ENCODE measurements around a stretch of chr2.

DNA sequence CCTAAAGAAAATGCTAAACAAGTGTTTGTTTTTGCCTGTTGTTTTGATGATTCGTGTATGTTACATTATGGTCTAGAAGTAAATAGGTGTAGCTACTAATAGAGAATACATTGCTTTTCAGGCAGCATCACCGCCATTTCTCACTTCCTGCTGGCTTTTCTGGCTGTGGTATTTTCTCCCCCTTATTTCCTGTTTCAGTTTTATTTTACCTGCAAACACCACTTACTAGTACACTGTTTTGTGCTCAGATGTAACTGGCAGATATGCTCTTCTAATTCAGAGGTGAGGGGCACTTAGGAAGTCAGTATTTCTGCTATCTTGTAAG lies 38.1 kb upstream of the SLC3A1 start:
- PRO-cap, result no peak

DNA sequence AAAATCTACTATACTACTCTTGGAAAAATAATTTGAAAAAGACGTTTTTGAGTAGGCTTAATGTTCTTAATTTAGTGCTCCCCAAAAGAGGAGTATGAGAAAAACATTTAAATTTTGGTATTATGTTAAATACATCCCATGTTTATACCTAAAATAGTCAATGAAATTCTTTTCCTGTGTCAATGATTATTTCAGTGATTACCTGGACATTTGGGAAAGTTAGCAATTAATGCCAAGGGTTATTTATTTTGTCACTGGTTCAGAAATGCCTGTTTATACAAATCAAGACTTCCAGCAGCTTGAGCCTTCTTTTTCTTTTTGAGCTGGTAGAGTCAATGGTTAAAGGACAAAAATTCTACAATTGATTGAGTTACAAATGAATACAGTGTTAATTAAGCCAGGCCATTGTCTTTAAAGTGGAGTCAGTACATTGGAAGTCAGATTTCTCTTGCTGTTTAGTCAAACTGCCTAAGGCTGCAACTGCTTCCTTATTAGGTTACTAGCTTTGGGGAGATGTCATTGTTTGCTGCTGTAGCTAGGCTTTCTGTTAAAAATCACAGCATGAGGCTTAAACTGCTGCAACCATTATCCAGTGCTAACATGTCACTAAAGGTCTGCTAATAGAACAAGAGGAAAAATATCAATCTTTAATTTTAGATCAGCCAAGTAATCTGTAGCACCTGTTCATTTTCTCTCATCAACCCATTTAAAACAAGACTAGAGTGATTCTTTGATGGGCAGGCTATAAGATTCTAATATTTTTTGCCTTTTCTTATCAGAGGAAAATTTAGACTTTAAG lies 182.5 kb downstream of the CAMKMT start:
- PRO-cap, result no peak

- PRO-cap, result no peak
Observed at GRCh38 chr2:44778272-44779346, 162.9 kb upstream of the SIX3 start.

GRCh38 chr2:44801327-44802425 lies 139.8 kb upstream of the SIX3 start:
- PRO-cap, result no peak

DNA sequence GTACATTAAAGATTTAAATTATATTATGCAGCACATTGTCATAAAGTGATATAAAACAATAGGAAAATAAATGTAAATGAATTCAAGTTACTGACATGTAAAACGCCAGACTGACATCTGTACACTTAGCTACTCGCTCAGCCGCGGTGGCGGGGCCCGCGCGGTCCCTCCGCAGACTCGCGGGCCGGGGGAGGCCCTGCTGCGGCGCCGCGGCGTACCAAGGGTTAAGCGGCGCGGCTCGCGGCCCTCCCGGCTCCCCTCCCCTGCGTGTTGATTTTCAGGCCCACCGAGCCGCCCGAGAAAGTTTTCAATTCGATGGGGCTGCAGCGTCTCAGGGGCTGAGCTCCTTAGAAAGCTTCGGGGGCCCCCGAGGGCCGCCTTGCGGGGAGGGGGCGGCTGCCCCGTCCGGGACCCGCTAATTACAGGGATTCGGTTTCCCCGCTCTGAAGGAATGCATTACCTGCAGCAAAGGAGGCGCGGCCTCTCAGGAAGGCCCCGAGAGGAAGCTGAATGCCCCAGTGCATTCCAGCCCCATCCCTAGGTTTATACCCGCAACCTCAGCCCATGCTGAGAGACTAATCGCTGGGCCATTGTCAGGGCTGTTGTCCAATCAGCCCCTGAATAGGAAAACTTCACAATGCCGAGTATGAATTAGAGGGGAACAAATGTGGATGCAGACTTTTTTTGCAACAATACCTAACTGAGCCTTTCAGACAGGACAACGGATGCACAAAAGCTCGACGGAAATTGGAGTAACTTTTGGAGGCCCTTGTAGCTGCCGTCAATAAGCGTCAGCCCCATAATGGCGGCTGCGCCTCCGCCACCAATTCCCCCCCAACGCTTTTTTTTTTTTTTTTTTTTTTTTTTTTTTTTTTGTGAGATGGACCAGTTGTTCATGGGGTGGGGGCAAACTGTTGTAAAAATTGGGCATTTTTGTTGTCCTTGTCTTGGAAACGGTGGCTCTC lies 138.8 kb upstream of the SIX3 start:
- PRO-cap, result no peak

DNA sequence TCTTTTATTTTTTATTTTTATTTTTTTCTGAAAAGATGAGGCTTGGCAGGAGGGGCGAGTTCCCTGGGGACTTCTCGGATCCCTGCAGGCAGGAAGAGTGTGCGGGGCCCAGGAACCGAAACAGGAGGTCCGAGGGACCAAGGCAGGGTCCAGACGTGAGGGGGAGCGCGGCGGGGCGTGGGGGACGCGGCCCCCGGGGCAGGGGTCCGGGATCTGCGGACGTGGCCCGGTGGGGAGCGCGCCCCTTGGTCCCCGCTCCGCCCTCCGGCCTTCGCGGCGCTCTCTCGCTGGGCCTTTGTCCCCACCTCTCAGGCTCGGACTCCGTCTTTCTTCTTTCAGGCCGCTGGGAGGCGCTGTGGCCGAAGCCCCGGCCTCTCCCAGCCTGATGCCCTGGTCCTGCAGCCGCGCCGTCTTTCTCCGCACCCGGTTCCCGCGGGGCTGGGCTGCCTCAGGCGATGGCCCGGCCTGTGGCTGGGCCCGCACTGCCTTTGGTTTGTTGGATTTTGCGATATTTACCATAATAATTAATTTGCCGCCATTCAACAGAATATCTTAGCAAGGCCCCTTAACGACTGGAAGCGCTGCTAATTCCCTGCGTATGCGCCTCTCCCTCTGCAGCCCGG lies 10.6 kb downstream of the SIX3 start:
- PRO-cap, result no peak

DNA sequence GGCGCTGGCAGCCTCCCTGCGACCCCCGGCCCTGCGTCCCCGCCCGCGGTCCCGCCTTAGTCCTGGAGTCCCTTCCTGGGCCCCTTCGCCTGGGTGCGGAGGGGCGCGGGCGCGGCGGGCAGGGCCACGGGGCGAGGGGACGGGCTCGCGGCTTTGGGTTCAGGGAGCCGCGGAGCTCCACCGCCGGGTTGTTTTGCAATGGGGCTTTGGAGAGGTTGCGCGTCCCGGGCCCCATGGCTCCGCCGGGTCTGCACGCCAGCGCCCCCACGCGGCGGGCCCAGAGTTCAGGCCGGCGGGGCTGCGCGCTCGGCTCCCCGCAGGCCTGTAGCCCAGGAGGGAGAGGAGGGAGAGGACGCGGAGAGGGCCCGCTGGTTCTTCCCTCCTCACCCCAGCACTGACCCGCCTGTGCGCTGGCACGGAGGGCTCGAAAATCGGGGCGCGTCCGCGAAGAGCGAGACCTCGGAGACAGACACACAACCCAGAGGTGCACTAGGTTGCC lies 4.8 kb upstream of the SIX2 start:
- PRO-cap, result bidirectional peak, plus-strand start at position 325 of the sequence, minus-strand start at position 200 of the sequence

DNA sequence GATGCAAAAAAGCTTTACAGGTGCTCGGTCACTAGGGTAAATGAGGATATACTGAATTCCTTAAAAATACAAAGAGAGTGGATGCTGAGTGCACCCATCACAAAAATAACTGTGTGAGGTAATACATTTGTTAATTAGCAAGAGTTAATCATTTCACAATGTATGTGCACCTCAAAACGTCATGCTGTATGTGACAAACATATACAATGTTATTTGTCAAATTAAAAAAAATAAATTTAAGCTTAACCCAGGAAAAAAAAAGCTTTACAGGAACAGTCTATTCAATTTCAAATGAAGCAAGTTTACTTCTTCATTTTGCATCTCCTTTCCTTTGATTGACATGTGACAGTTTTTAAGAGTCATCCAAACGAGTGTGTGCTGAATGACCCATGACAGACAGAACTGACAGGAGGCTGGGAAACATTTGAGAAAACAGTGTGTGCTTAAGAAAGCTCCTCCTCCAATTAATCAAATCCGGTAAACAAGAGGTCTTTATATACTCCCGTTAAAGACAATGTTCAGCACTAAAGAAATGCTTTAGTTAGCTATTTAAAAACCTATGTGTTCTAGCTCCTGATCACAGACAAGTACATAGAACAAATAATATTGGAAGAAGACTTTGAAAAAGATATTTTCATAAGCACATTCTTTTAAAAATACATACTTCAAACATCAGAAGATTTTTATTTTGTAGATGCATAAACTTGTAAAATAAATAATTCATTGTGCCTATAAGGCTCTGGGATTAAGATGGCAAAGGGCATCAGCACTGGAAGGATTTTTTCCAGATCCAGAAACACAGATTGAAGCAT lies 177.7 kb downstream of the SRBD1 start:
- PRO-cap, result no peak

GRCh38 chr2:45459015-45459488 lies 152.0 kb downstream of the SRBD1 start:
- PRO-cap, result no peak

DNA sequence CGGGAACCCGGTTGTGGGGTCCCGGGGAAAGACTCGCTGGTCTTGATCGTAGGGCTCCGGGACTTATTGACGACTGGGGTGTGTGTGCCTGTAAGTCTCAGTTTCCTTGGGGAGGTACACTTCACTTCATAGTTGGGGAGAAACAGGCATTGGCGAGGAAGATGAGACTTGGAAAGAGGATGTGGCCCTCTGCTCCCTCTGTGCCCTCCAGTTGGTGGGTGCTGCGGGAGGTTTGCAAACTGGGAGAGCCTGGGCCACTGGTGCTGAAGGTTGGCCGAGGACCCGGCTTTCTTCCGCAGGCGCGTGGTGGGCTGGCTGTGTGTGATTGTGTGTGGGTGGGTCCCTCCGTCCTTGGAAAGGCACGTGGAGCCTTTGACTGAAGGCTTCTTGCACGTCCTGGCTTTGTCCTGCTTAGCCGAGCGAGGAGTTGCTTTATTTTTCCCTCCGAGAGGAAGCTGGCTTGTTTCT lies 1.0 kb downstream of the PRKCE start:
- PRO-cap, result no peak

DNA sequence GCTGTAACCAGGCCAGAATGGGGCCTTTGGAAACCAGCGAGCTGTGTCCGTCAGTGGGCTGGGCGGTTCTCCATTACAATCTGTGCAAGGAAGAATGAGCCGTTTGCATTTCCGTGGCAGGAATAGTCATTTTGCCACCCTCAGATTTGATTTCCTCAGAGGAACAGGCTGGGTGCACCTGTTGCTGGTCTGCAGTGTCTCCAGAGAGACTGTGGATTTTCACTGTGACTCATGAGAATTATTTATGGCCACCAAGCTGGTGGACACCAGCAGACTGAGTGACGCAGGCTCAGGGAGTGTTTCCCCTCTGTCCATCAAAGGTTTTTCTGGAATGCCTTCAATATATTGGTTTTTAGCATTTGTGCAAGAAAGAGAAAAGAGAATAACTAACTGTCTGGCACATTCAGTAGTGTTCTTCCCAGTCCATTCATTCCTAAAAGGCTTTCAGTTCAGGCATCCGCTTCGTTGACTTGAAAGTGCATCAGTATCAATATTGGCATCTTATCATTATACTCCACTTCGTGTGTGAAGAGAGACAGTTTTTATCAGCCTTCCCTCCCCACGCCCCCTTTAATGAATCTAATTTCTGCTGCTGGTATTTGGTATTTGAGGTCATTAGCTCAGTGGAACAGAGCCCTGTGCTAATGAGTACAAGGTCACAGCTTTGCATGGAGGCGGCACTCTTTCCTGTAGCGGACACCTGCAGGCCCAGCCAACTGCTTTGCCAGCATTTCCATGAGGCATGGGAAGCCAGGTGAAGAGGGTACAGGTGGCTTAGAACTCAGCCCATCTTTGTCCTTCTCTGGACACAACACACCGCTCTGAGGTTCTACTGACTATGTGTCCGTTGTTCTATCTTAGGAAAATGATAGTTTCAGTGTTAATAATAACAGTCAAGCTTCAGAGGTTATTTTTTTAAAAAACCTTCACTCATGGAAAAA lies 39.9 kb downstream of the PRKCE start:
- PRO-cap, result no peak

GRCh38 chr2:45700346-45701364 lies 49.2 kb downstream of the PRKCE start:
- PRO-cap, result no peak

GRCh38 chr2:45729434-45730477 lies 78.3 kb downstream of the PRKCE start:
- PRO-cap, result no peak

GRCh38 chr2:45904038-45904852 lies 252.8 kb downstream of the PRKCE start:
- PRO-cap, result no peak

- PRO-cap, result no peak
Observed at GRCh38 chr2:46000233-46000490, 297.0 kb upstream of the EPAS1 start.

DNA sequence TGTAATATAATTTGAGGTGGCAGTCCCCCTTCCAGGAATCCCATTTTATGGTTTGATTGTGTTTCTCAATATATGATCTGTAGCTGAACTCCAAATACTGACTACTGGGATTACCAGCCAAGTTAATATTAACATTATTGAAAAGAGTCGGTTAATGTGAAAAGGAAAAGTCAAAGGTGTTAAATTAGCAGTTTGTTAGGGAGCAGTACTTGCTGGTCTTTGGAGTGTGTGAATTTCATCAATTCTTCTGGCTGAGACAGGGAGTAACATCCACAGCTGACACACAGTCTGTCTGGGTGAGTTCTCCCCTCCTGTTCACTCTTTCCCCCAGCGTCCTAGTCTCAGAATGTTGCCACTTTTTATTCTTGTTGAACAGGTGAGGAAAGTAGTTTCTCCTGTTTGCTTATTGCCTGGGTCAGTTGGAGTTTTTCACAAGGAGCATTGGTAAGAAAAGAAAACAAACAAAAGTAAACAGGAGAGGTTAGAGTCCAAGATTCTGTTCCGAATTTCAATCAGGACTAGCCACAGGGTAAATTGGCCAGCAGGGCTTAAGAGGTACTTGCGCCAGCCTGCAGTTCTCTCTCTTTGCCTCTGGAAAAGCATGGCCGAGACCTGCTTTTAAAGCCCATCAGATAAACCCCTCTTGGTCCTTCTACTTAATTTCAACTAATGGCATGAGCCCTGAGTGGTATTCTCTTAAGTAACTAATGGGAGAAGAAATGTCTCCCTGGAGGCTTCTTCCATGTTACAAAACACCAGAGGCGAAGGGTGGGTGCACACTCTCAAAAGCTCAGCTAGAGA lies 255.0 kb upstream of the EPAS1 start:
- PRO-cap, result no peak

DNA sequence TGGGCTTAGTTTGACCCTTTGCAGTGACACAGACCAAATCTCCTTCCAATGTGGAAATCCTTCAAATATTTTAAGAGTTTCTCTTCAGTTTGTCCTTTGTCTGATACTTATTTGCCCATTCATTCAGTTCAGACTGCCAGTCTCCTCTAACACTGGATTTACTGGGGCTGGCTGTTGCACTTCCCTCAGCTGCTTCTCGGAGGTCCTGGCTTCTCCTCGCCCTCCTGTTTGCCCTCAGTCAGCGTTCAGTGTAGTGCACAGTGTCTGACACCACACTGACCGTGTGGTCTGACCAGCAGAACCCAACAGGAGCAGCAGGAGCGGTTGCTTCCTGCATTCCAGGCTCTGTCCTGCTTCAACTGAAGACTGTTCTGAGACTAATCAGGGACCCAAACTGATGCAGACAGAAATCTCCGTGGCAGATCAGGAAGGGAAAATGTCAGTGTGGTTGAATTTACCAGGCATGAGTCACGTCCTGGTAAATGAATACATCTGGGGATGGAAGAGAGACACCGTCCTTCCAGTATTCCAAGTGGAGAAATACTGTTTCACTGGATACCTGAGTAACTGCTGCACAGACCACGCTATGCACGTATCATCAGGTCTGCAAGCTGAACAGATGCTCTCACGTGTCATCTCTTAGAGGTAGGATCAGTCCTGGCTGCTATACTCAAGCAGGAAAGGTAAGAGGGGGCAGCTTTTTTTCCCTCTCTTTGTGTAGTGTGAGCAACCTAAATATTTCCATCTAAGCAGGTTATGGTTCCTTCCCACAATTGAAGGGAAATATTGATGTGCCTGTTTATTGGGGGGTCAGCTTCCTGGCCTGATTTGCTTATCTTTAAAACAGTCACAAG lies 223.7 kb upstream of the EPAS1 start:
- PRO-cap, result unidirectional peak, minus-strand start at position 361 of the sequence

- PRO-cap, result no peak
Observed at GRCh38 chr2:46334670-46335557, 37.7 kb downstream of the EPAS1 start.

GRCh38 chr2:46348631-46348841 lies 51.3 kb downstream of the EPAS1 start:
- PRO-cap, result no peak

GRCh38 chr2:46360577-46361363 lies 63.6 kb downstream of the EPAS1 start:
- PRO-cap, result no peak

Measured in A673 (cell line).